Epithelial cell of proximal tubule (primary cell): ENCODE measurements around the gene PDIK1L.

GRCh38 chr1:24719855-24720661 lies 25.2 kb upstream of the CLIC4 start:
- RAMPAGE, long total RNA: no peak
- RRBS: 27% methylated on average over 5 of the region's 19 CpGs

- RAMPAGE, long total RNA: no peak
- RRBS: no CpG with 5 or more reads among the region's 8 CpGs
Measured at GRCh38 chr1:24727484-24728084, 17.7 kb upstream of the CLIC4 start.

DNA sequence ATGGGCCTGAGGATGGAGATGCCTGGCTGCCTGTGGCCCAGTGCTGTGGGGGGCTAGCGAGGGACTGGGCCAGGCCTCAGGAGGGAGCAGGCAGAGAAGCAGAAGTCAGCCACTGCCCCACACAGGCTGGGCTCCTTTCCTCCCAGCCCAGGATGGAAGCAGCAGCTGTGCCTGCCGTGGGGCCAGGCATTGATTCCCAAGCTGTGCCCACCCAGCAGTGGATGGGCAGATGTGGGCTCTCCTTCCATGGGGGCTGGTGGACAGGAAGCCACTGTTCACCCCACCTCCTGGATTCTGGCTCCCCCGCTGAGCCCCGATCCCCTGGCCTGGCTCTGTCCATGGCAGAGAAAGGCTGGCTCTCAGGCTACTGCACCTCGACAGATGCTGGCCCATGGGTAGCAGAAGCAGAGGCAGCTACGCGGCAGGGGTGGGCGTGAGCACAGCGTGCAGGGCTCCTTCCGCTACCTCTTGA lies 24.6 kb downstream of the RUNX3 start:
- RAMPAGE, long total RNA: no peak
- RRBS: no CpG with 5 or more reads among the region's 10 CpGs

DNA sequence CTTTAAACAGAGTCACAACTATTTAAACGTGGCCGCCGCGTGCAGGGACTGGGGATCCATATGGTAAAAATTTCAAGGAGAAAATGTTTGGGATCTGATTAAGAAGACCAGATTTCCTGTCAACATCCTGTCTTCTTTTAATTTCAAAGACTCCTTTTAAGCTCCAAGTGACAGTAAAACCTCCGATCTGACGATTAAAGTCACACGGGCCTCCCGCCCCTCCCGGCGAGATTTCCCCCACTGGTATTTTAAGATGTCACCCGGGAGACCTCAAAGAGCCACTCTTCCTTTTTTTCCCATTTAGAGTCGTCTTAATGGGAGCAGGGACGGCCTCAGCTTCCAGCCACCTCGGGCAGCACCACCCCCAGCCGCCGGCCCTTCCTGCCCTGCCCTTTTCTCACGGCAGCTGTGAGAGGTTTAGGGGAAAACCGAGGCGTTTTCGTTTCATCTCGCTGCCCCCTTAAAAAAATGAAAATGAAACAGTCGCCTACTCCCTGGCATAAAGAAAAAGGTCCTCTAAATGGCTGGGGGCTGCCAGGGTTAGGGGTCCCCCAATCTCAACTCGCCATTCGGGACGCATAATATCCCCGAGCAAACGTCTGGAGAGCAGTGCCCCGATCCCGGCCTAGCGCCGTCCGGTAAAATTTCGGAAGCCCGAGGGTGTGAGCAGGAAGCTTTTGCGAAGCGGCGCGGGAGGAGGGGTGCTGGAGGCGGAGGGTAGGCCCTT lies 1.4 kb downstream of the RUNX3 start:
- RAMPAGE, long total RNA: no peak
- RRBS: 0% methylated on average over 4 of the region's 39 CpGs

DNA sequence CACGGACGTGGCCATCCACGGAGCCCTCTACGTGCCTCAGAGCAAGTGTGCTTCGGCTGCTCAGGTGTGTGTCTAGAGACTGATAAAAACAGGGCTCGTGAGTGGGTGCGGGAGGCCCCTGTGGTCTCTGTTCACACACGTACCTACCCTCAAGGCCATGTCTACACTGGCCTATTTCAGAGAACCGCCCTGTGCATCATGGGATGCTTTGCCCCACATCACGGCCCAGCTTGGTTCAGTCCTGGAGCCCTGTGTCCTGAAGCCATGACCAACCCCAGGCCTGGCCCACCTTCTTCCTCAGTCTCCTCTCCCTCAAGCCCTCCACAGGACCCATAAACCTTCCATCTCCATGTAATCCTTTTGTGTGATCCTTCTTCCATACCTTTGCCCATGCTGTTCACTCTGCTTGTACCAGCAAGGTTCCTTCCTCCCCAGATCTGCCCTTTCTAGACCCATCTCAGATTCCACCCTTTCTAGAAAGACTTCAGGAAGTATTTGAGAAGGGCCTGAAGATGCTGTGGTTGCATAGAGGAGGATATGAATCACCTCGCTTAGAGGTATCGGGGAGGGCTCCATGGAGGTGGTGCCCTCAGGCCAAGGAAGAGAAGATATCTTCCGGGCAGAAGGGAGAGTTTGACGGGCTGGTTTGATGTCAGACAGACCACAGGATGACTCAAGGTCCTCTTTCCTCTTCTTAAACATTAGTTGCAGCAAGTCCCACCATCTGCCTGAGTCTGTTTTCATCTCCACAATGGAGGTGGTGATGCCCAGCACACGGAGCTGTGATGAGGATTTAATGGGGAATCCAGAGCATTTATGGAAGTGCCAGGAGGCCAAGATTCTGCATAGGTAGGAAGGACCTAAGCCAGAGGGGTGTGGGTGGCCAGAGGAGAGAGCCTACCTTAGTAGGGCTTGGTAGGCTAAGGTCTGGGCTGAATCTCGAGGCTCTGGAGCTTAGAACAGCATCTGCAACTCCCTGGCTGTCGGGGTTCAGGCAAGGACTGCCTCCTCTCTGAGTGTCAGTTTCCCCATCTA lies 24.9 kb upstream of the RUNX3 start:
- RAMPAGE, long total RNA: no peak
- RRBS: no CpG with 5 or more reads among the region's 17 CpGs

DNA sequence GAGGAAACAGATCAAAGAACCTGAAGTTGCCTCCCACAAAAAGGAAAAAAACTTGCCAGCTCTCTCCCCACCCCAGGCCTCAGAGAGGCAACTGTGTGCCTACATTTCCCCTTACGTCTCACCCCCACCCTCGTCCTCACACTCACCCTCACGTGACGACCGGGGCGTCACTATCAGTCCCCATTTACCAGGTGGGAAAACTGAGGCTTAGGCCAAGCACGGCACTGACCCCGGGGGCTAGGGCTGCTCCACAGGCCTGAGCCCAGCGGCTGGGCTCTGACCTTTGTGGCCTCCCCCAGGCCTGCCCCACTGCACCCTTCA lies 51.5 kb upstream of the RUNX3 start:
- RAMPAGE, long total RNA: no peak
- RRBS: 82% methylated on average over 4 of the region's 9 CpGs

- RAMPAGE, long total RNA: no peak
- RRBS: no CpG with 5 or more reads among the region's 30 CpGs
Measured at GRCh38 chr1:25033723-25034725, 103.9 kb upstream of the RUNX3 start.

- RAMPAGE, long total RNA: no peak
- RRBS: no CpG with 5 or more reads among the region's 17 CpGs
Measured at GRCh38 chr1:25232773-25233774, 772 bp upstream of the SYF2 start.

- RAMPAGE, long total RNA: no peak
- RRBS: 2% methylated on average over 10 of the region's 44 CpGs
Measured at GRCh38 chr1:25247586-25248524, 601 bp upstream of the RSRP1 start.

GRCh38 chr1:25264222-25264592 lies 8.1 kb upstream of the RHD start:
- RAMPAGE, long total RNA: no peak
- RRBS: no CpG with 5 or more reads among the region's 6 CpGs

- RAMPAGE, long total RNA: no peak
- RRBS: no CpG with 5 or more reads among the region's 7 CpGs
Measured at GRCh38 chr1:25472678-25473461, 42.2 kb downstream of the MACO1 start.

DNA sequence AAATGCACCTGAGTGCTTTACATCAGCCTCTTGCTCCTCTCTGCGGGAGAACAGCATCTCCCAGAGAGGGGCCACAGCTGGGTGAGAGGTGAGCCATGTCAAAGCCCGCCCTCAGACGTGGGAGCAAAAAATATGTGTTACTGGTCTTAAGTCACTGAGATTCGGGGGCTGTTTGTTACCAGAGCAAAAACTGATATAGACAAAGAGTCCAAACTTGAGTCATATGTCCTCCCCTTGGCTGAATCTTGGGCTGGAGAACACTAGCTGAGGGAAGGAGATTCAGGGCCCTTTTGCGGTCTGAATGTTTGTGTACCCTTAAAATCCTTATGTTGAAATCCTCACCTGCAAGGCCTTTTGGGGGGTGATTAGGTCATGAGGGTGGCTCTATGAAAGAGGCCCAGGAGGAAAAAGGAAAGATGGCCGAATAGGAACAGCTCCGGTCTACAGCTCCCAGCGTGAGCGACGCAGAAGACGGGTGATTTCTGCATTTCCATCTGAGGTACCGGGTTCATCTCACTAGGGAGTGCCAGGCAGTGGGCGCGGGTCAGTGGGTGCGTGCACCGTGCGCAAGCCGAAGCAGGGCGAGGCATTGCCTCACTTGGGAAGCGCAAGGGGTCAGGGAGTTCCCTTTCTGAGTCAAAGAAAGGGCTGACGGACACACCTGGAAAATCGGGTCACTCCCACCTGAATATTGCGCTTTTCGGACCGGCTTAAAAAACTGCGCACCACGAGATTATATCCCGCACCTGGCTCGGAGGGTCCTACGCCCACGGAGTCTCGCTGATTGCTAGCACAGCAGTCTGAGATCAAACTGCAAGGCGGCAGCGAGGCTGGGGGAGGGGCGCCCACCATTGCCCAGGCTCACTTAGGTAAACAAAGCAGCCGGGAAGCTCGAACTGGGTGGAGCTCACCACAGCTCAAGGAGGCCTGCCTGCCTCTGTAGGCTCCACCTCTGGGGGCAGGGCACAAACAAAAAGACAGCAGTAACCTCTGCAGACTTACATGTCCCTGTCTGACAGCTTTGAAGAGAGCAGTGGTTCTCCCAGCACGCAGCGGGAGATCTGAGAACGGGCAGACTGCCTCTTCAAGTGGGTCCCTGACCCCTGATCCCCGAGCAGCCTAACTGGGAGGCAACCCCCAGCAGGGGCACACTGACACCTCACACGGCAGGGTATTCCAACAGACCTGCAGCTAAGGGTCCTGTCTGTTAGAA lies 36.8 kb upstream of the LDLRAP1 start:
- RAMPAGE, long total RNA: no peak
- RRBS: no CpG with 5 or more reads among the region's 42 CpGs

- RAMPAGE, long total RNA: no peak
- RRBS: no CpG with 5 or more reads among the region's 4 CpGs
Measured at GRCh38 chr1:25561472-25561867, 18.1 kb downstream of the LDLRAP1 start.

- RAMPAGE, long total RNA: no peak
- RRBS: no CpG with 5 or more reads among the region's 8 CpGs
Measured at GRCh38 chr1:25904854-25905327, 1.3 kb downstream of the STMN1 start.

GRCh38 chr1:26036295-26037262 lies 9.3 kb downstream of the SLC30A2 start:
- RAMPAGE, long total RNA: no peak
- RRBS: no CpG with 5 or more reads among the region's 27 CpGs

GRCh38 chr1:26093593-26093914 lies 18.1 kb upstream of the PDIK1L start:
- RAMPAGE, long total RNA: no peak
- RRBS: no CpG with 5 or more reads among the region's 5 CpGs

- RAMPAGE, long total RNA: no peak
- RRBS: 17% methylated on average over 2 of the region's 27 CpGs
Measured at GRCh38 chr1:26093915-26095168, 17.3 kb upstream of the PDIK1L start.

DNA sequence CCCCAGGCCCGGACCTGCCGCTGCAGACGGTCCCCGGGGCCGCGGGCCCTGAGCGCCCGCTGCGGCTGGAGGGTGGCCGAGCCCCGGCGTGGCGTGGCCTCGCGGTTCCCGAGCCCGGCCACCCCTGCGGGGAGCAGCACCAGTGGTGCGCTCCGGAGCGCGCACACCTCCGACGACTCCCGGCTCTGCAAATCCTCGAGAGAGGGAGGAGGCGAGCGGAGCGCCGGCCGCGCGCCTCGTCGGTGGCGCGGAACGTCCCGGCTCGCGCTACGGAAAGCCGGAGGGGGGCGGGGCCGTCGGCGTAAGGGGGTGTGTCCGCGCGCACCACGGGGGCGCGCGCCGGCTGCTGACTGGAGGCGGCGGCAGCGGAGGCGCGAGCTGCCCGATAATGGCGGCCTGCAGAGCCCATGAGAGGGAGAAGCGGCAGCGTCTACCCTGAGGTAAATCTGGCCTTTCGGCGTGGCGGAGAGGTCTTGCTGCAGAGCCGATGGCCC lies at the start of gene PDIK1L:
TSS of gene PDIK1L (plus strand) at position 349 of the 494 bp plus-strand sequence.
- RAMPAGE, long total RNA: no peak
- RRBS: under 1% methylated on average over 27 of the region's 68 CpGs

DNA sequence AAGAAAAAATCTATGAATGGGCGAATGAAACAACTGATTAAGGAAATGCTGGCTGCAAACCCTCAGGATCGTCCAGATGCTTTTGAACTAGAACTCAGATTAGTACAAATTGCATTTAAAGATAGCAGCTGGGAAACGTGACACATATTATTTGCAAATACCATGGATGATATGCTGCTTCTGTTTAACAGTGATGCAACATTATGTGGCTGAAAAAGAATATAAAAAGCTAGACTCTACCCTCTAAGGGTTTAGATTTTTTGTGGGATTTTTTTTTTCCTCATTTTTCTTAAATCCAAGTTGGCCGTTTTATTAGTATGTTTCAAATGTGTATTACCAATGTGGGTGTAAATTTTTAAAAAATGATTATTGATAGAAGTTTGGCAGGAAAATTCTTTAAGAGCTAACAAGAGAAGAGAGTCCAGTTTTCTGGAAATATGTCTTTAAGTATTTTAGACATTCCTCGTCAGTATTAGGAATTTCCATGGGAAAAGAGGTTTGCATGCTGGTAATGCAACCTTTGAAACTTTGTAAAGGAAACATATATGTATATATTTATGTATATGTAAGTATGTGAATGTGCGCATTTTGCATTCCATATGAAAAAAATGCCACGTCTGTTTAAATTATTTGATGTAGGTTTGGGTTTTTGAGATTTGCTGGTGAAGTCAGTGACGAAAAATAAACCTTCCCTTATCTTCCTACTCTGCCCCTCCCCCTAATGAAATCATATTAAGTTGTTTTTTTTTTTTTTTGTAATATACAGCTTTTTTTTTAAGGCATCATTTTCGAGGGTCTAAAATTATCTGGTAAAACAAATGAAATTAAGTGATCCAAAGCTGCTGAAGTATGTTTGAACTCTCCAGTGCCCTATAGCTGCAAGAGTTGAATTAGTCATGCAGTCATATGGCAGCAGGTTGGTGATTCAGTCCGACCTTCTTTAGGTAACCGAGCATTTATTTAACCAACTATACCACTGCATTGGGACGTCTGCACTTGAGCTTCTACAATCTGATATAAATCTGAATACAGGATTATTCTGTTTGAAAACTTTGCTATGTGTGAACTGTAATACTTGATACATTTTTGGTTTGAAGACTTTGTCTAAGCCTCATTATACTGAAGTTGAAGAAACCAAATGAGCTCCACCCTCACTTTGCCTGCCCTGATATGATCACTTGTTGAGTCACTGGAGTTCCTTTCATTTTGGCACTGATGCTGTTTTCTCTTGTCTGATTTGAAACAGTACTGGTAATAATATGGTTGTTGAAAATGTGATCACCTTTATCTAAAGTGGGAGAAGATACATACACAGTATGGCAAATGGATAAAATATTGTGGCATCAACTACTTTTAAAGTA lies 11.3 kb downstream of the PDIK1L start:
- RAMPAGE, long total RNA: no peak
- RRBS: no CpG with 5 or more reads among the region's 12 CpGs

DNA sequence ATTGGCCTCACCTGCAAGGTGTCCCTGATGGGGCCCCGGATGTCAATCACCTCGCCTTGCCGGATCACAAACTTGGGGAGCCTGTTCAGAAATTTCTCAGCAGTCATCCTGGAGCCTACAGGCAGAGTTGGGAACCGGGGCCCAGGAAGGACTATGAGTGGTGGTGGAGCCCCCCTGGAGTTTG lies 4.1 kb downstream of the SH3BGRL3 start:
- RAMPAGE, long total RNA: no peak
- RRBS: 98% methylated on average over 2 of the region's 4 CpGs